RPMI7951 (cell line): ENCODE measurements around the genes EPC2 and KIF5C.

GRCh38 chr2:142879479-142879934 is 2.0 kb downstream of the KYNU start:
- RAMPAGE, long total RNA, result no peak

DNA sequence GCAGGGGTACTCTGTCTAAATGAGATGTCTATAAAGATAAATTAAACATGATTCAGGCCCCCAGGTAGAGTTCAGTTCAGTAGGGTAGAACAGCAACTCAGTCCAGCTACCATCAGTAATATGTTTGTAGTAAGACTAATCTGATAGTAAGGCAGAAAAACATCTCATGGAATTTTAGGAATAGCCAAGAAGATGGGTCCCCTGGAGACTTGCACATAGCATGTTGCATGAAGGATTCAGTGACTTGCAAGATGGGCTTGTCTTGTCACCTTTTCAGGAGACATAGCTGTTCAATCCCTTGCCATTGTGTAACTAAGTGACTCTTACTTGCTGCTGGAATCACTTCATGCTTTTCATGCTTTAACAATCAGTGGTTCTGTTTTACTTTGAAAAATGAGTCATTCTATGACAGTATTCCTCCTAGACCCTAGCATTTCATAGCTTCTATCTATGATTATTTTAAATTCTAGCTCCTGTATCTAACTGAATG is 2.7 kb downstream of the KYNU start:
- RAMPAGE, long total RNA, result no peak

GRCh38 chr2:142935432-142935936 is 58.0 kb downstream of the KYNU start:
- RAMPAGE, long total RNA, result no peak

DNA sequence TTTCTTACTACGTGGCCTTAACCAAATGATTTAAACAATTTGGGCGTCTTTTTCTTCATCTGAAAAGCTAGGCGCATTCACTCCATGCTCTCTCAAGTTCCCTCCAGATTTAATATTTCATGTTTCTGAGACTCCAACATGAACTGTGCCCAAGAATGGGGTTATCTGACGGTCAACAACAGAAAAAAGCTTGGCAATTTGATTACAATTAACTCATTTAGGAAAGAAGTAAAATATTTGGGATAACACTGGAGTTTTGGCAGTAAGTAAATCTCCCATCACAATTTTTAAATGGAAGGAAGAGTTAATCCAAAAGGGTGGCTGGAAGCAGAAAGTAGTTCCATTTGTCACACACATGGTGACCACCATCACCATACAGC is 345.4 kb downstream of the ARHGAP15 start:
- RAMPAGE, long total RNA, result no peak

GRCh38 chr2:143901063-143901649 is 431.2 kb downstream of the GTDC1 start:
- RAMPAGE, long total RNA, result no peak

DNA sequence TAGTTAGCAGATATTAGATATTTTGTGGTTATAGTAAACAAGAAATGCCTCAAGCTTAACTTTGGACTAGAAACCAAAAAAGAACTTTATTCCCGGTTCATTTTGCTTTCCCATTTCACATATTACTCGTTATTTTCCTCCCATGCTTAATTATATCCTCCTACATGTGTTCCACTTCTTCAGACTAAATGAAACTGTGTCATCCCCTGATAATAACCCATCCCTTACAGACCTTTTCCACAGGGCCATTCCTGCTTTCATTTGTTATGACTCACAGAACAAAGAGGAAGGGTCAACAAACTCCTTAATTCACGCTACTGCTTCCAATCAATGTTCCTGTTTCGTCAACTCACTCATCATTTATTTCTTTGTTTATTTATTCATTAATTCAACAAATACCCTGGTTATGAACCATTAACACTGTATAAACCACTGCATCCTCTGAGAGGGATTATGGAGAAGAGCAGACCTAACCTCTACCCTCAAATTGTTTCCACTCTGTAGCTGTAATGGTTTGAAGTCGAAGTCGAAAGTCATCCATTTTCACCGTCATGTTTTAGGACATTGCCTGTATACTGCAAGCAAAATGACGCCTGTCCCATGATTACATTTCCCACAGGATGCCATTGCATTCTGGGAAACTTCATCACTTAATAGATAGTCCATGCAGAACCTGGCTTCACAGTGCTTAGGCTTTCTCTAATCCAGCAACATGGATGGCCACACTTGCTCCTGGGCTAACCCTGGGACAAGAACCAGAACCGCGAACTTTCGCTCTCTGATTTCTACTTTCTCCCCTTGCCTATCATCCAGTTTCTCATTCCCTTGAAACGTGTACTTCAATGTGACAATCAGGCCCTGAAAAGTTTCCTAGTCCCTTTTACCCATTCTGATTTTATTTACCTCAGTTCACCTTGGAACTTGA is 83.3 kb upstream of the GTDC1 start:
- RAMPAGE, long total RNA, result no peak

DNA sequence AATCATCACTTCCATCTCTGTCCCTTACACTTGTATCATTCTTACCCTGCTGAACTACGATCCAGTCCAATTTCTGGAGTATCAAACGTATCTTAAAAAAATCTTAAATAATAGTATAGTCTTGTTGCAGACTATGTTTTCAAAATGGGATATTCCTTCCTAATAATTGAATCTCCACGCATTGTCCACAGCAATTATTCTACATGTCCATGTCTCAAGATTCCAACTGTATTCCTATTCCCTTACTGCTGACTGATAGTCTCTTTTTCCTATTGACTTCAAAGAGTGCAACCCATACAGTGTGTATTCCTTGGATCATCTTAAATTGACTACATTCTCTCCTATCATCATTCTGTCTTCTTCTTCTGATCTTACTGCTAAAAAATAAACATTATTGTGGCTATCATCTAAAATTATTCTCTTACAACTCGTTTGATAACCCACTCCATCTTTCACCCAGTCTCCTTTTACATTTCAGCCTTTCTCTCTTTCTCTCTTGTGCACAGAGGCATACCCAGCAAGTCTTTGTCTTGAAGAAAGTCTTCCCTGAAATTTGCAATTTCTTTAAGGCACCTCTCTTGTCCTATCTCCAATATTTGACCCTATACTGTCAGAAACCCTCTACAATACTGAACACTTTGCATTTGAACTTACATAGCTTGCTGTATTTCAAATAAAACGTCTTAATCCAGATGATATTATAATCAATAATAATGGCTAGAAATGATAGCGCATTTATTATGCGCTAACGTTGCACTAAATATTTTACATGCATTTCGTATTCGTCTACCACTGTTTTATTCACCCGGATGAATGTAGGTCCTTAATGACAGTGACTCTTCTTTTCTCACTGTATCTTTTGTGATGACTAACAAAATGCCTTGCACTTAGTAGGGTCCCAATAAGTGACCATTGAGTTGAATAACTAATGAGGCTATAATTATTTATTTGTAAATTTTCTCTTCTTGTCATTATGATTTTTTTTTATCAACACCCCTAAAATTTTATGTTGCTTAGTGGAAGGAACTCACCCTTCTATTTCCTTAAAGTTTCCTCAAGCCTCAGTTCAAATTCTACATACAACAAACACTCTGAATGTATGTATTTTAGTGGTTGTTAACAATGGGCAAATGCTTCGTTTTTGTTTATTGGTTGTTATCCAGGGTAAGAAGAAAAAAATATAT is 84.3 kb upstream of the GTDC1 start:
- RAMPAGE, long total RNA, result no peak

DNA sequence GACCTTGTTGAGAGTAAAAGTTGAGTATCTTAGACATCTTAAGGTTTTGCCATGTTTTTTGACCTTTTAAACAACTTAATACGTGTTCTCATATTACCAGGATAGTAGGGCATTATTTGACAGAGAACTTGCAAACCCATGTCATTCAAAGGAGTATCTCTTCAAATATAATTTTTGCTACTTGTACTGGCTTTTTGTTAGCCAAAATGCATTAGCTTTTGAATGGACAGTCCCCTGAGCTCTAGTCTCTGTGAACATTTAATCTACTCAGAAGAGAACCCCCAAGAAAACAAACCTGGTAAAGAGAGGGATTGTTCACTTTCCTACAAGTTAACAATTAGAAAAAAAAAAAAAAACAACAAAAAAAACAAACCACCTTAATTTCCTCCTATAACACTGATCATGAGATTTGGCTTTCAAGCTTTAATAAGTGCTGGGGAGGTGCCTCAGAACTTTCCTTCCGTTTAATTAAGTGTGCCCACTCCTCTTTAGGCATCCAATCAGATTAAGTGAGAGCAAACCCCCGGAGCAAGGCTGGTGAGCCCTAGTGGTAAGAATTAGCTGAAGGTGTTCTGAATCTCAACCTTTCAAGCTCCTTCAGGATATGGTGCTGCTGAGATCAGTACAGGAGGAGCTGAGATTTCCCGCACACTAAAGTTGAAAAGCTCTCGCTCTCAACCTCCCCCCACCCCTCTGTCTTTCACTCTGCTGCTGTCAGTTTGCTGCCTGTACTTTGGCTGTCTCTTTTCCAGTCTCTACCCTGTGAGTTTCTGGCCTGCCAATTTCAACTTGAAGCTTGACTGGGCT is 16.0 kb downstream of the ZEB2 start:
- RAMPAGE, long total RNA, result no peak

GRCh38 chr2:144693160-144693825 is 173.4 kb upstream of the ZEB2 start:
- RAMPAGE, long total RNA, result no peak

DNA sequence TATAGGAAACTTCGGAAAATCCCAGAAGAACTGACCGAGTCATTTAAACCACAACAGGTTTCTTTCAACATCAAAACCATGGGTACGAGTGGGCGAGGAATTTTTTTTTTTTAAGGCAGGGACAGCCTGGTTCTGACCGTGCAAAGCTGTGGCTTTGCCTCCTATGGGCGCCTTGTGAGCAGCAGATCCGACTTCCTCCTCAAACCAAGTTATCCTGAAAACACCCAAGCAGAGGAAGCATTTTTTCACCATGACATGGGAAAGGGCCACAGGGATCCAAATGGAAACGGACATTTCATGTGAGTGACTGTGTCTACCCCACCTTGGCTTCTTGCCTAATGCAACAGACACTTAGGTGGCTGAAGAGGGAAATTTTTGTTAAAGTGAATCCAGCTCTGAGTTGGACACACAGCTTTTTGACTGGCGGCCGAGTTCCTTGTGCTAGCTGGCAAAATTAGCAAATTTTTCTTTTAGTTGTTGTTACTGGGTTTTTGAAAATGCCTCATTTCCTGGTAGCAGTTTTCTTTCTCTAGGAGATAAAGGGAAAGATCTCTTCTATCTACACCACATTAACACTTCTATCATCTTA is 487.4 kb upstream of the ZEB2 start:
- RAMPAGE, long total RNA, result no peak

- RAMPAGE, long total RNA, result no peak
Measured at GRCh38 chr2:145036209-145036665, 516.3 kb upstream of the ZEB2 start.

DNA sequence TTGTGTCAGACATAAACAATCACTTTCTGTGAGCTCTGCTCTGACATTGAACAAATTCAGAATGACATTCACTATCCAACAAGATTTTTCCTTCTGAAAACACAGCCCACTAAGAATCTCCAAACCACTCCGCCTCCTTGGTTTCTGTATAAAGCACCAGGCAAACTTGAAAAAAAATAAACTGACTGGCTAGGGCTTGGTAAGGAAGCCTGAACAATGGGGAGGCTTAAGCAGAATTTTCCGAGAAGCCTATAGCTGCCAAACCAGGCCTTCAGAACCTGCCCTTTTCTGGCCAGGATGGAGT is 529.4 kb upstream of the ZEB2 start:
- RAMPAGE, long total RNA, result no peak

DNA sequence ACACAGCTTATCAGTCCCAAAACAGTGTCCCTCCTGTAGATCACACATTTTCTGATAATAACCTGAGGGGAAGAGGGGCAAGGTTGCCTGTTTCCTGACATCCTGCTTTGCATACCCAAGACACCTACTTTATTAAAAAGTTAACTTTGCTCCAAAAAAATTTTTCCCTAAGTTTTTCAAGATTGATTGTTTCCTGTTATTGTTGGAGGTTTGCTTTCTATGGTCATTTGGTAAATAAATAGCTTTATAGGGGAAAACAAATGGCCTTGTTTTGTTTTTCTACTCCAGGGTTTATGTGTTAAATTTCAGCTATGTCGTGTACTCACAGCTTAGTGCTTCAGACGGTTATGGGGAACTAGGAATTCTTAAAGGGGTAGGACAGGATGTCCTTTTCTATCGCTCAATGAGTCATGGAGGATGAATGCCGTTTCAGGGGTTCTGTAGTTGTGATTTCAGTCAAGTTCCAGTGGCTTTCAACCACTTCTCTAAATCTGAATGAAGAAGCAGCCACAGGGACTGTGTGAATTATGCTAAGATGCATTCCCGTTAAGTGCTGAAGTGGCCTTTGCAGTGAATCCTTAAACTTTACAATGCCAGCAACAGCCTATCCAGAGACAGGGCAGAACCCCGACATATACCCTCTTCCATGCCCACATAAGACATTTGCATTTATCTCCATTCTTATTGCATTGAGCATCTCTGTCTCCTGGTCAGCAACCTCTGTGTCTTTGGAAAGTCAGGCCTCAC is 1231.6 kb upstream of the ZEB2 start:
- RAMPAGE, long total RNA, result no peak

DNA sequence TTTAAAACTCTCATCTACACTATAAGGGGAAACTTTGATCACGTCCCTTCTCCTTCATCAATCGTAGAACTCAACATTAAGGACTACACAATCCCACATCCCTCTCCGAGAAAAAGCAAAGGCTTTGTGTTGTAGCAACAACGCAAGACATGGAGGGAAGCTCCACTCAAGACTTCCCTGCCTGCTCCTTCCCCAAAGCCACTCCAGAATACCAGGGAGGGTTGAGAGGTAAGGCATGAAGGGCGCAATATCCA is 653 bp downstream of the ORC4 start:
- RAMPAGE, long total RNA, result no peak

DNA sequence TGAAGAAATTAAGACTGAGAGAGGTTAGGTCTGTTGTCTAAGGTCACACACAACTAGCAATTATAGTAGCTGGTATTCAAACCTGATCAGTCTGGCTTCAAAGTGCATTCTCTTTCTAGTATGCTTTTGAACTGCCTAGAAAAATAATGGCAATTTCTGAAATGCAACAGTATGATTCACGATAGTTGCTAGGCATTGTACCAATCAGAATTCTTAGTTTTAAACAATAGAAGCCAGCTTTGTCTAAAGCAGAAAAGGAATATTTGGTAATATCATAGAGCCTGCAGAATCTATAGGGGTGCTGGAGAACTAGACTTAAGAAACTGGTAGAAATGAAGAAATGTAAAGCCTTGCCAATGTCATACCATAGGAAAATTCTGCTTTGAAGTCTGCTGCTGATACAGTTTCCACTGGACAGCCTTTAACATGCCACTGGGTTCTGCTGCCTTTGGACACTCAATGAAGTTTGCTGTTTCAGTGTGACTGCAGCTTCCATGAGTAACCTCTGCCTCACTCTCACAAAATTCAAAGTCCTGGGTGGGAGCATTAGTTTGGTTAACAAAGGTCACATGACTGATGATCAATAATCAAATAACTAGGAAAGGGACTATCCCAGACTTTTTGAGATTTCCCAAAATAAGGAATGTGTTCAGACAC is 243.6 kb downstream of the MBD5 start:
- RAMPAGE, long total RNA, result no peak

GRCh38 chr2:148509281-148509837 is 135.2 kb upstream of the EPC2 start:
- RAMPAGE, long total RNA, result no peak

- RAMPAGE, long total RNA, result no peak
Measured at GRCh38 chr2:148545323-148545979, 99.1 kb upstream of the EPC2 start.

DNA sequence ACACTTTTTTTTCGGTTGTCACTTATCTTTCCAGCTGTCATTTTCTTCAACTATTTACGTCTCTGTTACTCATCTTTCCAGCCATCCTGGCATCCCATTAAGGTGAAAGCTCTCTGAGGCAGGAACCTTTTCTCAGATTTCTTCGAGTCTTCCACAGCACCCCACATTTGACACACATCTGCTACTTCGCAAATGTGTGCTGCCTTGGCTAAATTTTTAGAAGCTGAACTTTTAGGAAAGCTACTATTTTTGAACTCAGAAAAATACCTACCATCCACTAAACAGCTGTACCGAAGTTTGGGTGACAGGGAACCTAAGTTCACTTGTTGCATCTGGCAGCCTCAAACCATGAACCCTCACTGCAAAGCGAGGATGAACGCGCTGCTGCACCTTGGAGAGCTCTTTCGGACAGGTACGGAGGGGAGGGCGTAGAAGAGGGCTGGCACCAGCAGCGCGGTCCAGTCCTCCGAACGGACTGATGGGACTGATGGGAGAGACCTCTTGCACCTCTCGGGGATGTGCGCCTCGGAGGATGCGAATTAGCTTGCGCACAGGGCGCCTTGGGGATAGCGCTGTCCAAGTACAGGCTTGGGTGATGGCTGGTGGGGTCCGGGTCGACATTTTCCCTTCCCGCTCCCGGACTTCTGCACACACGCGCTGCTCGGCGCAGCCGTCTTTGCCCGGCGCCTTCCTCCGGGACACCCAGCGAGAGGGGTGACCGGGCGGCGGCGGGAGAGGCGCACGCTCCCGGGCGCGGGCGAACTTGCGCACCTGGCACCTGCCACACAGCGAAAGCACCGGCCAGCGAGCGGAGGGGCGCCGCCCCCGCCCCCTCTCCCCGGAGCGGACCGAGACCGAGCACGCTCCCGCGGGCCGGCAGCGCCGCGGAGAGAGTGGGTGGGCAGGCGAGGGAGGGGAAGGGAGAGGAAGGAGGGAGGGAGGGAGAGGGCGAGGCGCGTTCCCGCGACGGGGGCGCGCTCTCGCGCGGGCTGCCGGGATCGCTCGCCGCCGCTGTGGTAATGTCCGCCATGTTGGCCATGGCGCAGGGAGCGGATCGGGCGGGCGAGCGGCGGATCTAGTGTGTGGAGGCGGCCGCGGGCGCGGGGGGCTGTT is at the start of gene EPC2:
EPC2 (plus strand) TSS at position 1,016 of the 1,113 bp plus-strand sequence.
- RAMPAGE, long total RNA, result no peak

GRCh38 chr2:148645981-148646351 is 1.4 kb downstream of the EPC2 start:
- RAMPAGE, long total RNA, result no peak

DNA sequence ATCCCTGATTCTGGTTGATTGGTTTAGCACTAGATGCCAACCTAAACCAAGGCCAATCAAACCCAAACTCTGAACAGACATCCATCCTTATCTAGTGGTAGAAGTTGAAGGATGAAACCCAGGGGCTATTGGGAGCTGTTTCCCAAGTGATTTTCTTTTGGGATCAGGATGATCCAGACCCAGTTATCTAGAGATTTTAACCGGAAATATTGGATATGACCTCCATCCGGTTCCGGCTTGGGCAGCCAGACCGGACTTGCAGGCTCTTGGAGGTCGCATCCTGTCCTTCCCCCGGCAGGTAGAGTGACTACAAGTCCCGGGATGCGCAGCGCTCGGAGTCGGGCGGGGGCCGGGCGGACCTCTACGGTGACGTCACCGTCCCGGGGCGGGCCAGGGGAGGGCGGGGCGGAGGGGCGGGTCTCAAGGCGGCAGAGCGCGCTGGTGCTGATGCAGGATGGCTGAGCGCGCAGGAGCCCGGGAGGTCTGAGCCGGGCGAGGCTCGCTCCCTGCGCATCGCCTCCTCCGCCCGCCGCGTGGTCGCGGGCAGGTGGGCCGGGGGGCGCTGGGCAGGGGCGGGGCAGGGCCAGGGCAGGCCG is at the start of gene KIF5C:
KIF5C (plus strand) TSS at position 431 of the 596 bp plus-strand sequence.
- RAMPAGE, long total RNA, result no peak